Gastroesophageal sphincter (tissue), 4 donors: Measurements from ENCODE around the gene SLC6A13.

DNA sequence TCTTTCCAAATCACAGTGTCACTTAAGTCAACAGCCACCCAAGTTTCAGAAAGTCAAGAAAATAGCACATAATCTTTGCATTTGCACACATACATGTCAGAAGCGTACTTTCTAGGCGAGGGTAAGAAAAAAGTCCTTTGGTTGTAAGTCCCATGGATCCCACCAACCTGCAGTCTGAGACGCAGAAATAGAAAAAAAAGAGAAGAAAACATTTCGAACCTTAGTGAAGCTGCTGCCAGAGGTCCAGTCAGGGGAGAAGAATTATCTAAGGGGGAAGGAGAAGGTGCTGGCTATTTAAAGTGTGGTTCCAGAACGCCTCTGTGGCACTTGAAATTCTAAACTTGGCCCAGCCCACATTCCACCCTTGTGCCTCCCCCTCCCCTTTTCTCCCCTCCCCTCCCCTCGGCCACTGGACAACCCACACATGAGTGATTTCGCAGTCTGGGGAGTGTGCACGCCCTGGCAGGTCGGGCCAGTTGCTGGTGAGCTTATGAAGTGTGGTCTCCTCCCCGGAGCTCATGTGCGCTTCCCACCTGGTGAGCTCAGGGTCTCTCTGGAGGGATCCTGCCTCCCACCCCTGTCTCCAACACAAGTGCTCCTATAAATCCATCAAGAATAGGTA is at the start of gene SLC6A13:
SLC6A13 (minus strand) TSS at position 267 of the 622 bp plus-strand sequence.
- PRO-cap: no peak
- RAMPAGE, long total RNA, 4 experiments: no peak in any of the 4 experiments

- PRO-cap: no peak
- RAMPAGE, long total RNA, 4 experiments: no peak in any of the 4 experiments
Observed at GRCh38 chr12:459450-459743, 342 bp upstream of the B4GALNT3 start.

DNA sequence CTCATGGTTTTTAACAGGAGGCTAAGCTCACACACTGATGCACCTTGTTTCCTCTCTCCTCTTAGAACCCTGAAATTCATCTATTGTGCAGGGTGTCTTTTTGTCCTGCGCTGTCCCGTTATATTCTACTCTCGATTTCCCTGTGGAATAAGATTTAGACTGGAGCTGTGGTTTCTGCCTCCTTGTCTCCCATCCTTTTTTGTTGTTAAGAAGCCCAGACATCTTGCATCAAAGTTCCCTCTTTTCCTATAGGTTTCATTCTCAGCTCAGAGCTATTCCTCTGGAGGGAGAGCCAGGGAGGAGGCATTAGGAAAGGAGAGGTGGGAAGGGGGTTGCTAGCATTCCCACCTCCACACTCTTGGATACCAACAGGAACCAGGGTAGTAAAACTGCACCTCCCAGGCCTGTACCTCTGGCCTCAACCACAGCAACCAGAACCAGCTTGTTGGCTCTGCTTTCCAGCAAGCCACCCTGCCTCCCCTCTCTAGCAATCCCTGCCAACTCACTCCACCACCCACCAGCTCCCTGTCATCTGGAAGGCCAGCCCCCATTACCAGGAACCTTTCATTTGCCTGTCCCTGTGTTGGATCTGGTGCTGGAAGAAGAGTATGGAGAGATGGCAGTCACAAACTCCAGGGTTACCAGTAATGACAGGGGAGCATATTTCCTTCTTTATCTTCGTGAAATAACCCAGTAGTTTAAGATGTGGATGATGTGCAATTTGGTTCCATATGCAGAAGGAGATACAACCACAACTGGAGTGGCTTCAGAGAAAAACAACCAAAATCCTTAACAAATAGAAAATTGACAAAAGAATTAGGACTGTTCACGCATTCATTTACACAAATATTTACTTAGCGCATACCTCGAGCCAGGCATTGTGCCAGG is 3.1 kb downstream of the B4GALNT3 start:
- PRO-cap: no peak
- RAMPAGE, long total RNA, 4 experiments: no peak in any of the 4 experiments

DNA sequence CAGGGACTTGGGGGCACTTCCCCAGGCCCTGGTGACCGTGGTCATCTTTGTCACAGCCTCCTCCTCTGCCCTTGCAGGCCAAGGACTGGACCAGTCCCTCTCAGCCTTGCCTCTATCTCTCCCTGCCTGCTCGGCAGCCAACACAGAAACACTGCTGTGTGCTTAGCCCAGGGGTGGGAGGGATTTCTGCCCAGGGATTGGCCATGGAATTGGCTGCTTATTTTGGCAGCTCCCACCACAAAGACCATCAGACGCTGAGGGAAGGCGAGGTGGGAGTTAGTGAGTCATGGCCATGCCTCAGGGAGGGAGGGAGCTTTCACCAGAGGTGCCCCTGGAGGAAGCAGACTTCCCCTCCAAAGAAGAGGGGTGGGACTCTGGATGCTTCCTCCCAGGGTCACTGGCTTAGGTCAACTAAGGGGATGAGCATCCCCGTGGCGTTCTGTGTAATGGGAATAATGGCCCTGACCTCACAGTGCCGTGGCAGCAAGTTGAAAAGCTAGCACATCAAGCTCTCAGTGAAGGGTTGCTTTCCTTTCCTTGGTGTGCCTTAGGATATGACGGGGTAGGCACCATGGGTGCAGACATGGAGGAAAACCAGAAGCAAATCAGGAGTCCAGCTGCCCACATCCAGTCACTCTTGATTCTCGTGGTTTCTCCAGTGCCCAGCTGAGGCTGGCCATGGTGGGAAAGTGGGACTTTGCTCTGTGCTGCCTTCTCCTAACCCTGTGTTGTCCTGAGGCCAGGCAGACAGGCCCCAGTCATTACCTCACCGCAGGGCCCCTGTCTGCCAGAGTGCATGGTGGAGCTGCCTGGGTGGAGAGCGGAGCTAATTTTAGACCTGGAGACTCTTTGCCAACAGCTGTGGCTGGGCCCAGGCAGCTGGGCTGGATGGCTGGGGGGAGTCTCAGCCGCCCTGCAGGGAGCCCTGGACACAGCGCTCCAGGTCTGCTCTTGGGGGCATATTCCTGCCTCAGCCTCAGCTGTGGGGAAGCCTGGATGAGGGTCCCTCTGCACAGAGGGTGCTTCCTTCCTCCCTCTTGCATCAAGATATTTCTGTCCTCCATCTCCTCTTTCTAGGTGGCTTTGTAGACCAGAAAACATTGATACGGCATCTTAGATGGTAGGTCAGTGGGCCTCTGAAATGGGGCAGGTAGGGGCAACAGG is 21.5 kb downstream of the B4GALNT3 start:
- PRO-cap: no peak
- RAMPAGE, long total RNA, 4 experiments: no peak in any of the 4 experiments

DNA sequence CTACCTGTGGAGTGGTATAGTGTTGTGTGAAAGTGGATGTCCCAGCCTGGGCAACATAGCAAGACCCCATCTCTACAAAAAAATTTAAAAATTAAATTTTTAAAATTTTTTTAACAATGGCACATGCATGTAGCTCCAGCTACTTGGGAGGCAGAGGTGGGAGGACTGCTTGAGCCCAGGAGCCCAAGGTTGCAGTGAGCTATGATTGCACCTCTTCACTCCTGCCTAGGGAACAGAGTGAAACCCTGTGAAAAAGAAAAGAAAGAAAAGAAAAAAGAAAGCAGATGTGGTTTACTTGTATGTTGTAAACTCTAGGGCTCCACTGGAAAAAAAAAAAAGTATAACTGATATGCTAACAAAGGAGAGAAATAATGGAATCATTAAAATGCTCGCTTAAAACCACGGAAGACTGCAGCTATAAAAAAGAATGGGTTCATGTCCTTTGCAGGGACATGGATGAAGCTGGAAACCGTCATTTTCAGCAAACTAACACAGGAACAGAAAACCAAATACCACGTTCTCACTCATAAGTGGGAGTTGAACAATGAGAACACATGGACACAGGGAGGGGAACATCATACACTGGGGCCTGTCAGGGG is 28.9 kb downstream of the B4GALNT3 start:
- PRO-cap: no peak
- RAMPAGE, long total RNA, 4 experiments: no peak in any of the 4 experiments

GRCh38 chr12:509447-510012 is 49.8 kb downstream of the B4GALNT3 start:
- PRO-cap: no peak
- RAMPAGE, long total RNA, 4 experiments: no peak in any of the 4 experiments

GRCh38 chr12:568074-568764 is 95.0 kb downstream of the NINJ2 start:
- PRO-cap: no peak
- RAMPAGE, long total RNA, 4 experiments: no peak in any of the 4 experiments

GRCh38 chr12:575831-576746 is 87.2 kb downstream of the NINJ2 start:
- PRO-cap: no peak
- RAMPAGE, long total RNA, 4 experiments: no peak in any of the 4 experiments

DNA sequence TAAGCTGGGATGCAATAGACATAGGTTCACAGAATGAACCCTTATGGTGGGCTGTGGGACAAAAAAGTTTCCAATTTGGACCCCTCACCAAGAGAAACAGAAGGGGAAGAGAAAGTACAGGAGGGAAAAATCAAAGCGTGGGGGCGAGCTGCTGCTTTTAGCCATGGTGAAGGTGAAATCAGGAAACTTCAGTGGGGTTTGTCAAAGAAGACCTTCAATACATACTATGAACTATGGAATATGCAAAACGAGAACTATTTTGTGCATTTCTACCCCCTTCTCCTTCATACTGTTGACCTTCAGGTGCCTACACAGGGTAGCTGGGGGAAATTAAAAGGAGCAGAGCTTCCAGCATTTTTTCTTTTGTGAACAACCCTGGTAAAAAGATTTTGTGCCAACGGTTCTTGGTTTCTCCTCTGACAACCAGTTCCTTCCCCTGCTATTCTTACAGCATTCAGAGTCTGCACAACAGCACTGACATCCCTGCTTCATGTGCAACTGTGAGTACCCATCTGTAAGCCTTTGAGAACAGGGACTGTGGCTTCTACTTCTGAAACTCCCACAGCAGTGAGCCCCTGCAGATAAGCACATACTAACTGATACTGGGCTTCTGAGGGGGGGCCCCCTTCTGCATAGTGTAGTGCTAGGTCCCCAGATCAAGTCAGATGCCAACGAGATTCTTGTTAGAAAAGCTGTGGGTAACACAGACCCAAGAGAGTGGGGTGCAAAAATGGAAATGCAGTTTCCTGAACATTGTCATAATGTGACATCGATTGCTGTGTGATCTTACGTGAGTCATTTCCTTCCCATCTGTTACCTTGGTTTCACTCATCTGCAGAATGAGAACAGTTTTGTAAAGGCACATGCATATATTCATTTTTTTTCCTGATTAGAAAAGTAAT is 10.9 kb upstream of the NINJ2 start:
- PRO-cap: unidirectional peak, minus-strand start at position 670 of the sequence
- RAMPAGE, long total RNA, 4 experiments: no peak in any of the 4 experiments

GRCh38 chr12:684509-684723 is 21.2 kb upstream of the NINJ2 start:
- PRO-cap: no peak
- RAMPAGE, long total RNA, 4 experiments: no peak in any of the 4 experiments

DNA sequence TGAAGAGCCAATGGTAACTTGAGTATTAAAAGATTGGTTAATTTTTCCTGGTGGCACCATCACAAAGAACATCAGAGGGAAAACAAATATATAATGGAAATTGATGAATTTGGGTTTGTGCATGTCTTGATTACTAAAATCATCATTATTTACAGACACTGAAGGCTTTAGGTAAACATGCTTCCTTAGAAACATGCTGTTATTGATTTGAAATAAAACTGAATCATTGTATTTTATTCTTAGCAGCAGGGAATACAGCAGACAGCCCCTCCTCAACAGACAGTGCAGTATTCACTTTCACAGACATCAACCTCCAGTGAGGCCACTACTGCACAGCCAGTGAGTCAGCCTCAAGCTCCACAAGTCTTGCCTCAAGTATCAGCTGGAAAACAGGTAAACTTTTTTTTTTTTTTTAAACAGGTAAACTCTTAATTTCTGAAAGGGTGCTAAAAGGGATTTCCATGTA is 71.5 kb downstream of the RAD52 start:
- PRO-cap: no peak
- RAMPAGE, long total RNA, 4 experiments: no peak in any of the 4 experiments

GRCh38 chr12:908462-909600 is 40.7 kb downstream of the RAD52 start:
- PRO-cap: no peak
- RAMPAGE, long total RNA, 4 experiments: no peak in any of the 4 experiments

GRCh38 chr12:989662-990204 is 1.3 kb upstream of the ERC1 start:
- PRO-cap: unidirectional peak, plus-strand start at chr12:989918; bidirectional peak, plus-strand start at chr12:989963, minus-strand start at chr12:989962
- RAMPAGE, long total RNA, 4 experiments: no peak in any of the 4 experiments

DNA sequence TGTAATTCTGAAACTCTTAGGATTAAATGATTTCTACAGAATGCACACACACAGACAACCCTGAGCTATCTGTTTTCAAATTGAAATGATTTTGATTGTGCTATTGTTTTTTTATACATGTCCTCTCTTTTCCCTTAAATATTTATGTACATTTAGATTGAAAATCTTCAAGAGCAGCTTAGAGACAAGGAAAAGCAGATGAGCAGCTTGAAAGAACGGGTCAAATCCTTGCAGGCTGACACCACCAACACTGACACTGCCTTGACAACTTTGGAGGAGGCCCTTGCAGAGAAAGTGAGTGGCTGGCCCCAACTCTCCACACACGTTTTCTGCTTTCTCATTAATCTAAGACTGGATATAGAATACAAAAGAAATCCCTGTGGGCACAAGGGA is 189.4 kb downstream of the ERC1 start:
- PRO-cap: no peak
- RAMPAGE, long total RNA, 4 experiments: no peak in any of the 4 experiments

- PRO-cap: no peak
- RAMPAGE, long total RNA, 4 experiments: no peak in any of the 4 experiments
Observed at GRCh38 chr12:1354501-1354768, 239.9 kb downstream of the FBXL14 start.

DNA sequence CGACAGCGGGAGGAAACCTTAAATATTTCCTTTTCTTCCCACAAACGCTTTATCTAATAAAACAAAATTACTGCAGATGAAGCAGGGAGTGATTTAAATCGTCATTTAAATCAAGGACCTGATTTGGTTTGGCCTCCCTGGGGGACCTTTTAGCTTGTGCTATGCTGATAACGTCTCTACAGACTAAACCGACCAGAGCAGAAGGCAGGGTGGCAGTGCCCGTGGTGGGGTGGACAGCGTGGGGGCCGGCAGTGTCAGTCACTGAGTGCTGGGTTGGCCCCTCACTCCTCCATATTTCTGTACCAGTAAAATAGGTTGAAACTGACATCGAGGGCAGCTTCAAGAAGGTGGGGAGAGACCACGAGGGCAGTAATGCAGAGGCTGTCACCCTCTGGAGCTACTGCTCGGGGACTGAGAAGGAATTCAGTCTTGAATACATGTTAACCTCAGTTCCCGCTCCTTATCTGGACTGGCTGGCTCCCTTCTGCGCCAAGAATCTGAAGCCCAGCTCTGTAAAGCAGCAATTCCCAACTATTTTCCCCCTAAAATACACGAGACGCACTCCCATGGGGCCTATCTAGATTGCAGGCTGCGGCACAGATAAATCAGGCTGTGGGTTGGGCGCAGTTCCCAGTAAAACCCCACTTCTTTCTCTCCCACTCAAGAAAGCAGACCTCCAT is 18.2 kb downstream of the FBXL14 start:
- PRO-cap: no peak
- RAMPAGE, long total RNA, 4 experiments: no peak in any of the 4 experiments

- PRO-cap: no peak
- RAMPAGE, long total RNA, 4 experiments: no peak in any of the 4 experiments
Observed at GRCh38 chr12:1592966-1593223, 1.5 kb downstream of the FBXL14 start.

- PRO-cap: bidirectional peak, plus-strand start at chr12:1629901, minus-strand start at chr12:1629605; bidirectional peak, plus-strand start at chr12:1630160, minus-strand start at chr12:1630108; bidirectional peak, plus-strand start at chr12:1630504, minus-strand start at chr12:1630471
- RAMPAGE, long total RNA, 4 experiments: start-site peak on the plus strand in 3 of 4 experiments, at chr12:1629558-1630676 at its widest, 6 to 13 reads per replicate
Observed at GRCh38 chr12:1629542-1630645, 863 bp downstream of the WNT5B start.

DNA sequence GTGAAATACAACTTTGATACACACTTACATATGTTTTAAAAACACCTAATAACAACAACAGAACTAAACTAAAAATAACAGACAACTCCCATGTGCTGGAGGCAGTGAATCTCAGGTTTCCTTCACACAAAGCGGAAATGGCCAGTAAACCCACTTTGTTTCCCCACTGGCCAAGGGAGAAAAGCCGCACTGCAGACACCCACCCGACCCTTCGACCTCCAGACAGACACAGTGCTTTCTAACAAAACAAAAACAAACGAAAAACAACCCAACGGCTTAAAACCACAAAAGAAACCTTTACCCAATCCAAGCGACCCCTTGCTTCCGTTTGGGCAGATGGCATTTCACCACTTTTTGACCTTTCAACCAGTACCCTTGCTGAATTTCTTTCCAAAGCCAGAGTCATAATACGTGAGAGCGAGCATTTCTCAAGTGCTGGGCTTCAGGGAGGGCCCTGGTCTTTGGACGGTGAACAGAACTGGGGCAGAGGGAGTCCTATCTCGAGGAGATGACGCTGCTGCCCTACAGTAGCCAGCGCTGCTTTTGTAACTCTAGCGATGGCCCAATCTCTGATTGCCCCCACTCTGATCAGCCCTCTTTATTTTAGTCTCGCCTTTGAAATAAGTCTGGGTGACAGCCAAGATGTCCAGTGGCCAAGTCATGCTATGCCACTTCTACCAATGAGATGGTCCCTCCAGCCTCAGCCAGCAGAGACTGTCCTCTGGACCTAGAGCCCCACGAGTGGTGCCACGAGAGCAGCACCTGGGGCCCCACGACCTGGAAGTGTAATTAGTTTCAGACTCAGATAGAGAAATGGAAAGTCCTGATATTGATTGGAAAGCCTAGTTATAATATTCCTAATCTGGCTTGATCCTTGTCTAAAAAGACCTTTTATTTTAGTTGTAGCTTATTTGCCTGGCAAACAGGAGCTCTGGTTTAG is 21.9 kb upstream of the ADIPOR2 start:
- PRO-cap: no peak
- RAMPAGE, long total RNA, 4 experiments: no peak in any of the 4 experiments

DNA sequence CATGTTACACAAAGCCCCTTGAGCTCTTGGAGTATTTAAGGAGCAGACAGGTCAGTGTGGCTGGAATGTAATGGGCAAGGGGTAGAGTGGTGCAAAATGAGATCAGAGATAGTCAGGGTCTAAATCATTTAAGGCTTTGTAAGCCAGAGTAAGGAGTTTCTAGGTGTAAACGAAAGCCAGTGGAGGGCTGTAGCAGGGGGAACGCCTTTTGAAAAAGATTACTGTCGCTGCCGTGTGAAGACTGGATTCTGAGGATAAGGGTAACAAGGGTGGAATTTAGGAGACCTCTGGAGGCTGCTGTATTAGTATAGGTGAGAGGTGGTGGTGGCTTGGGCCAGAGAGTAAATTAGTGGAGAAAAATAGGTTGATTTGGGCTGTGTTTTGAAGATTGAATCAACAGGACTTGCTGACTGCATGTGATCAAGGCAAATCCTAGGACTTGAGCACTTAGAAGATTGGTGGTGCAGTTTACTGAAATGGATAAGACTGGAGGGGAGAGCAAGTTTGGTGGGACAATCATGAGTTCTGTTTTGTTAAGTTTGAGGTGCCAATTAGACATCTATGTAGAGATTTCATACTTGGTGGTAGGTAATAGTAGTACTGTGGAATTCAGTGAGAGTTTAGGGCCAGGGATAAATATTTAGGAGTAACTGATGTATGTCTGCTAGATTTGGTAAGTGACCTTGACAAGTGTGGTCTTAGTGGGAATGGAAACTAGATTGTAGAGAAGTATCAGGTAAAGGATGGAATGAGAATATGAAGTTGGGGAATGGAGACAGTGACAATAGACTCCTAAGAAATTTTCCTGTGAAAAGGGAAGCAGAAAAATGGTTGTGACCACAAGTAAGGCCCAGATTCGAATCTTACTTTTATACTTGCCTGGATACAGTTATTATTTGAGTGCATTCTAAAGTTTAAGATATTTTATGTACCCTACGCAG is 31.2 kb downstream of the ADIPOR2 start:
- PRO-cap: no peak
- RAMPAGE, long total RNA, 4 experiments: no peak in any of the 4 experiments